Endodermal cell (in vitro differentiated cells): ENCODE data around the genes CACNG1 and FAM20A.

DNA sequence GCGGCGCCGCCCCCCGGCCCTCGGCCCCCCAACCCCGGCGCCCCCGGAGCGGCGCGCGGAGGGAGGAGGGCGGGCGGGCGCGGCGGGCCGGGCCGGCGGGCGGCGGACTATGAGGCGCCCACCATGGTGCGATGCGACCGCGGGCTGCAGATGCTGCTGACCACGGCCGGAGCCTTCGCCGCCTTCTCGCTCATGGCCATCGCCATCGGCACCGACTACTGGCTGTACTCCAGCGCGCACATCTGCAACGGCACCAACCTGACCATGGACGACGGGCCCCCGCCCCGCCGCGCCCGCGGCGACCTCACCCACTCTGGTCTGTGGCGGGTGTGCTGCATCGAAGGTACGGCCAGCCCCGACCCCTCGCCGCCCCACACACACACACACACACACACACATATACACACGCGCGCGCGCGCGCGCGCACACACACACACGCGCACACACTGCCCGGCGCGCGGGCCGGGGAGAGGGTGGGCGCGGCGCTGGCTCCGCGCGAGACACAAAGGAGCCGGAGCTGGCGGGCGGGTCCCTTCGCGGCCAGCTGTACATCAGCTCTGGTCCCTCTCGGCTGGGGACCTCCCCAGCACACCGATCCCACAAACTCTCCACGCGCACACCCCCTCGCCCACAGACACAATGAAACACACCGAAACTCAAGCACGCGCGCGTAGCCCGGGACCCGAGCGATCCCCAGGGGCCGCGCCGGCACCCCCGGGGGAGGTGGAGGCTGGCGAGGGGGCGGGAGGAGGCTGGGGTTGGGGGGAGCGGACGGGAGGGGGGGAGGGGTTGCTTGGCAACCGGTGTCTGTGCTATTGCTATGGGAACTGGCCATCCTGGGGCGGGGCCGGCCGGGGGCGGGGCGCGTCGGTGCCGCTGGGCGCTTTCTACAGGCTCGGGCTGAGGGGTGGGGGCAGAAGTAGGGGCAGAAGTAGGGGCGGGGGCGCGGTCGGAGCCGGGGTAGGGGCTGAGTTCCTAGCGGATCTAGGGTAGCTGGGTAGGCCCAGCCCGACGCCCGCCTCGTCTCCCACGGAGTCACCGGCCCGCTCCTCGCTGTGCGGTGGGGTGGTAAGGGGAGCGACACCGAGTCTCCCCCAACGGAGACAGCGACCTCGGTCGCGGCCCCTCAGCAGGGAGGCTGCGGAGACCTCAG, 658 bp downstream of the CACNG4 start:
- PRO-cap = no peak

- PRO-cap = no peak
Observed at GRCh38 chr17:67043287-67043800, 1.0 kb upstream of the CACNG1 start.

- PRO-cap = no peak
Observed at GRCh38 chr17:67043950-67044700, at the start of gene CACNG1. Gene CACNG1 (plus strand): TSS chr17:67044554.

- PRO-cap = no peak
Observed at GRCh38 chr17:67178556-67179230, 66.3 kb downstream of the HELZ start.

- PRO-cap = bidirectional peak, plus-strand start at chr17:67378264, minus-strand start at chr17:67378199
Observed at GRCh38 chr17:67378102-67378475, 1.0 kb downstream of the PITPNC1 start.

DNA sequence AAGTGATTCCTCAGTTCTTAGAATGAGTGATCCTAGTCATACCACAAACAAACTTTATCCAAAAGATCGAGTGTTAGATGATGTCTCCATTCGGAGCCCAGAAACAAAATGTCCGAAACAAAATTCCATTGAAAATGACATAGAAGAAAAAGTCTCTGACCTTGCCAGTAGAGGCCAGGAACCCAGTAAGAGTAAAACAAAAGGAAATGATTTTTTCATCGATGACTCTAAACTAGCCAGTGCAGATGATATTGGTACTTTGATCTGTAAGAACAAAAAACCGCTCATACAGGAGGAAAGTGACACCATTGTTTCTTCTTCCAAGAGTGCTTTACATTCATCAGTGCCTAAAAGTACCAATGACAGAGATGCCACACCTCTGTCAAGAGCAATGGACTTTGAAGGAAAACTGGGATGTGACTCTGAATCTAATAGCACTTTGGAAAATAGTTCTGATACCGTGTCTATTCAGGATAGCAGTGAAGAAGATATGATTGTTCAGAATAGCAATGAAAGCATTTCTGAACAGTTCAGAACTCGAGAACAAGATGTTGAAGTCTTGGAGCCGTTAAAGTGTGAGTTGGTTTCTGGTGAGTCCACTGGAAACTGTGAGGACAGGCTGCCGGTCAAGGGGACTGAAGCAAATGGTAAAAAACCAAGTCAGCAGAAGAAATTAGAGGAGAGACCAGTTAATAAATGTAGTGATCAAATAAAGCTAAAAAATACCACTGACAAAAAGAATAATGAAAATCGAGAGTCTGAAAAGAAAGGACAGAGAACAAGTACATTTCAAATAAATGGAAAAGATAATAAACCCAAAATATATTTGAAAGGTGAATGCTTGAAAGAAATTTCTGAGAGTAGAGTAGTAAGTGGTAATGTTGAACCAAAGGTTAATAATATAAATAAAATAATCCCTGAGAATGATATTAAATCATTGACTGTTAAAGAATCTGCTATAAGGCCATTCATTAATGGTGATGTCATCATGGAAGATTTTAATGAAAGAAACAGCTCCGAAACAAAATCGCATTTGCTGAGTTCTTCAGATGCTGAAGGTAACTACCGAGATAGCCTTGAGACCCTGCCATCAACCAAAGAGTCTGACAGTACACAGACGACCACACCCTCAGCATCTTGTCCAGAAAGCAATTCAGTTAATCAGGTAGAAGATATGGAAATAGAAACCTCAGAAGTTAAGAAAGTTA, 84.6 kb downstream of the C17orf58 start:
- PRO-cap = no peak

DNA sequence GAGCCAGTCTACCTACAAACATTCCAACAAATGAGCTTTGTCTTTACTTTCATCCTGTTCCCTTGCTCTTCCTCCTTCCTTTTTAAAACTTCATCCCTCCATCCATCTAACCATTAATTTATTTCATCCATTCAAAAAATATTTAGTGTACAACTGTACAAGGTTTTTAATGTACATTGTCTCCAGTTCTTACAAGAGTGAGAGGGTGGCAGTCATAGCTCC, 79.4 kb downstream of the ARSG start:
- PRO-cap = no peak

- PRO-cap = no peak
Observed at GRCh38 chr17:68377959-68379331, 78.9 kb downstream of the WIPI1 start.

- PRO-cap = no peak
Observed at GRCh38 chr17:68396864-68397236, 60.4 kb downstream of the WIPI1 start.

GRCh38 chr17:68461480-68462053, 4.3 kb upstream of the WIPI1 start:
- PRO-cap = no peak

- PRO-cap = bidirectional peak, plus-strand start at chr17:68512039, minus-strand start at chr17:68511825
Observed at GRCh38 chr17:68511123-68512185, 776 bp upstream of the PRKAR1A start.

DNA sequence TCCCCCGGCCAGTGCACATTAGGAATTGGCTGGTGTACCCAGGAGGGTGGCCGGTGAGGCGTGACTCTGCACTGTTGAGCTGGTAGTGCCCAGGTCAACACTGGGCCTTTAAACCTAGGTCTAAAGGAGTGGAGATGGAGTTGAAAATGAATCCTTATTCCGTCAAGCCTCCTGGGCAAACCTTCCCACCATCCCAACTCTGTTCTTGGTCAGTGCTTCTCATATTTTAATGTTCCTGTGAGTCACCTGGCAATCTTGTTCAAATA, 30.6 kb downstream of the PRKAR1A start:
- PRO-cap = no peak

- PRO-cap = no peak
Observed at GRCh38 chr17:68573512-68573980, 27.6 kb downstream of the FAM20A start.

DNA sequence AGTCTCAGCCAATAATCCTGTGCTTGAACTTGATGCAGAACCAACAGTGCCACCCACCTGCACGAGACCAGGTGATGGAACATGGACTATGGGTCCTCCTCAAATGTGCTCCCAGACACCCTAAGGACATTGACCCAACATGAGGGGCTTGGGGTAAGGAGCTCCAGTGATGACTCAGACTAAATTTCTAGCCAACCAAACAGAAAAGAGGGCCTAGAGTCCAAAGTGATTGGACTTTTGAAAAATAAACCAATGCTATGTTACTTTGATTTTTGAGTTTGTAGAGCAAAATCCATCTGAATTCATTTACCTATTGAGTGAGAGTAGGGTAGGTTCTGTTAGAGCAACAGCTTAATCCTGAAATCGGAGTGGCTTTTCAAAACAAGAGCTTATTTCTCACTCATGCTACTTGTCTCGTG, 21.9 kb downstream of the FAM20A start:
- PRO-cap = no peak

DNA sequence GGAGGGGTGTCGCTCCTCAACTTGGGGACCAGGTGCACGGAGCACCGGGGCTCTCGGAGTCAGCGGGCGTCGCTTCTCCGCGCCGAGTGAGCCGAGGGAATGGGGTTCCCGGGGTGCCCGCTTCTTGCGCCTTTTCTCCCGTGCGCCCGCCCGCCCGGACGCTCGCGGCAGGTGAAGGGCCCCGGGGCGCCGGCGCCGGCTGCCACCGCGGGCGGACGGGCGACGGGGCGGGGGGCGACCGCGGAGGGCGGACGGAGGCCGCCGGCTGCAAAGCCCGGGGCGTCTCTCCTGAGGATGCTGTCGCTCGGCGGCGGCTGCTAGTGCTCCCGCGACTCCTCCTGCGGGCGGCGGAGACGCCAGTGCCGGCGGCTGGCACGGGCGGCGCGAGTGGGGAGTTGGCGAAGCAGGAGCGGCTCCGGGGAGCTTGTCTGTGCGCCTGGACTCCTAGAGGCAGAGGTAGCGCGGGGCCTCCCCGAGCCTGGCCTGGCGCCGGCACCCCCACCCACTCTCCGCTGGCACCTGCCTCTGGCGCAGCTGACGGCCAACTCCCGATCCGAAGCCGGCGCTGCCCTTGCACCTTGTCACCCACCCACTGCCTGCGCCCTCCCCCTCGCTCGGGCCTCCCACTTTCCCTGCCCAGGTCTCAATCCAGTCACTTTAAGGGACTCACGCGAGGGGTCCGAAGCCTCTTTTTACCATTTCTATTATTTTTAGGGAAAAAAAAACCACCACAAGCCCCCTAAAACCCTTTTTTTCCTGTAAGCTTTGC, at the start of gene FAM20A:
FAM20A (minus strand) TSS at position 547 of the 769 bp plus-strand sequence.
- PRO-cap = unidirectional peak, minus-strand start at position 361 of the sequence; unidirectional peak, minus-strand start at position 547 of the sequence

GRCh38 chr17:68772150-68772481, 170.9 kb upstream of the FAM20A start:
- PRO-cap = no peak

- PRO-cap = no peak
Observed at GRCh38 chr17:68994523-68995624, 39.7 kb upstream of the ABCA8 start.

DNA sequence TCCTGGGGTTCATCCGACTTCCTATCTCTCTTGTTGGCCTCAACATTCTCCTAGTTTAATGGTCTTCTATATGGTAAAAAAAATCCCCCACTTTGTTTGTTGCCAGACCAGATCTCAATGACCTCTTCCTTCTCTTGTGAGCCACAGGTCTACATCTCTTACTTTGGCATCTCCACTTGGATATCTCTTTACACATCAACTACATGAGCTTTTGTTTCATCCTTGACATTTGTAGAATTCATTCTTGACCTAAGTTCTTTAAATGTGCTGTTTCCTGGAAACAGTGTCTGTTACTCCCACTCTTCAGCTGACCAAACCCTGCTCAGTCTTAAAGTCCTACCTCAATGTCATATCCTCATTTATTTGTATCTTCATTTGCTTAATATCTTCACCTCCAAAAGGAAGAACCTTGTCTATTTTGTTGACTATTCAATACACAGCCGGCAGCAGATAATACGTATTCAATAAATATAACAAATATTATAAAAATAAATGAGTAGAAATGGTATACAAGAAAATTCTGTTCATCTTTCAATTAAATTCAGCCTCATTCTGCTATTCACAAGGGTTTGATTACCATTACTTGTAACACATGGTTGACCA, 9.4 kb upstream of the ABCA6 start:
- PRO-cap = no peak

GRCh38 chr17:69479964-69480633, 65.6 kb downstream of the MAP2K6 start:
- PRO-cap = no peak

DNA sequence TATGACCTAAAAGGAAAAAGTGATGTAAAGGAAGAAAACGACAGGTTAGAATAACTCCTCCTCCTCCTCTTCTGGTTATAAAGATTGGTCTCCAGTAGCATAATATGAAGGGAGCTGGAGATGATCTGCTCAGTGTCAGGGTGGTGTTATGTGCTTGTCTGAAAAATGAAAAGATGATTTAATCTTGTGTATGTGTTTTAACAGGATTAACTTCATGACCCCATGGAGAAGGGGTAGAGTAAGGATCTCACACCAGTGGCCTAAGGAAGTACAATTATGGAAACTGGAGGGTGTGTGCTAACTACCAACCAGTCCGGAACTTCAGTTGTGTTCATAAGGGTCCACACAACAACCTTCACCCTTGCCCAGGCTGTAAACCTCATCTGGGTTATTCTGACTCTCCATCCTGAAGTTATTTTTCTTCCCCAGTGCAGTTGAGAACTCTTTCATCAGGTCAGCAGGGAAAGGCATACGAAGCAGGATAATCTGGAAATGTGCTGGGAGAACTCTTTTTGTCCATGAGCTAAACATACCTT, 158.8 kb downstream of the MAP2K6 start:
- PRO-cap = no peak